ENCODE measurements around a stretch of chr20.

DNA sequence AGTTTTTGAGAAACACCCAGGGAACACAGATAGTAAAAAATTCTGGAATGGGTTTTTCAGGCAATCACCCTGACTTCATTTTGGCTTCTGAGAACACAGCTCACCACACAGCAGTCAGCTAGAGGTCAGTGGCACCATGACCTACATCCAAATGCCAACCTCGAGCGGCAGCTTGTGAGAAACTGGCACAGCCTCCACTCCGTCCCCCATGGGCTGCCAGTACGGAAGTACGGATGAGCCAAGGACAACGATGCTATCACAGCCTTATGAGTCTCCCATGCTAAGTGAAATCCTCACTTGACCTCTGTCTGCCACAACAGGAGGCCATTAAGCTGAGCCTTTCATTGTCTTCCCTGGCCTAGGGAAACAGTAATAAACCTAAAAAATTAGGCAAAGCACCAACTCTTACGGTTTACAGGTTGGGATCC lies 32.0 kb downstream of the KIF16B start:
- PRO-cap, 2 experiments, result no peak in any of the 2 experiments

GRCh38 chr20:16575391-16575915 lies 2.2 kb upstream of the KIF16B start:
- PRO-cap, 2 experiments, result no peak in any of the 2 experiments

DNA sequence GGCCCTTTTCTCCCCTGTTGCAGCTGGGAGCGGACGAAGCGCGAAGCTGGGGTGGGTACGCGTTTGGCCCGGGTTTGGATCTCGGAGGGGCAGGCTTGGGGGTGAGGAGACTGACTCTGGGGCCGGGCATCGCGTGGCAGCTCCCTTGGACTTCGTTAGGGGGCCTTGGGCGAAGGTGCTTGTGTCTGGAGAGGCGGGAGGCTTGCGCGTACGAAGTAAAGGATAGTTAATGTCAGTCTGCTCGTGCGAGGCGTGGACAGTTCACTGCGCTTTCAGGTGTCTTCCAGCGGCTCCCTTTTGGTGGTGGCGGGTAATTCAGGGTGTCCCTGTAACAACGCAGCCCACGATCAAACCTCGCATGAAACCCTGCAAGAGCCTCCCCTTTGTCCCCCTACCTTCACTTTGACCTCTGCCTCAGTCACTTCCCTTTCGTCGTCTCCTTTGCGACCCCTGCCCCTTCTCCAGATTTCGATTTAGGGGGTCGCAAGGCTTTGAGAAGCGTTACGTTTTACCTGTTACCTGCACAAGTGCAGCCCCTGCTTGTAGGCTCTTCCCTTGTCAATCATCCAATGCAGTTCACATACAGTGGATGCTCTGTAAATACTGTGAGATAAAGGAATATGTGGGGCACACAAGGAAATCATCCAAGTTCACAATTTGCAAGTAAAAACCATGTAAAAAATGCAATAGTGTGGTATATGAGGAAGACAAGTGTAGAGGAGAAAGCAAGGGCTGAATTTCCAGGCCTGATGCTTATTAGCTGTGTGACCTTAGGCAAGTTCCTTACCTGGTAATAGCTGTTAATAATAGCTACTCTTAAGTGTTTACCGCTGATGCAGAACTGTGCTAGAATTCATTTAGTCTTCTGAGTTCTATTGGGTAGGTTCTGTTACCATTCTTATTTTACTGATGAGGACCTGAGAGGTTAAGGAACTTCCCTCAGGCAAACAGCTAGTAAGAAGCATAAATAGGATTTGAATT lies 578 bp downstream of the SNRPB2 start:
- PRO-cap, 2 experiments, result peak in 2 of 2 experiments; most common plus-strand start position 592 of the sequence (in 1); most common minus-strand start position 571 of the sequence (in 2)

- PRO-cap, 2 experiments, result no peak in any of the 2 experiments
These were observed 220.3 kb upstream of the PCSK2 start for GRCh38 chr20:17006497-17006958.

DNA sequence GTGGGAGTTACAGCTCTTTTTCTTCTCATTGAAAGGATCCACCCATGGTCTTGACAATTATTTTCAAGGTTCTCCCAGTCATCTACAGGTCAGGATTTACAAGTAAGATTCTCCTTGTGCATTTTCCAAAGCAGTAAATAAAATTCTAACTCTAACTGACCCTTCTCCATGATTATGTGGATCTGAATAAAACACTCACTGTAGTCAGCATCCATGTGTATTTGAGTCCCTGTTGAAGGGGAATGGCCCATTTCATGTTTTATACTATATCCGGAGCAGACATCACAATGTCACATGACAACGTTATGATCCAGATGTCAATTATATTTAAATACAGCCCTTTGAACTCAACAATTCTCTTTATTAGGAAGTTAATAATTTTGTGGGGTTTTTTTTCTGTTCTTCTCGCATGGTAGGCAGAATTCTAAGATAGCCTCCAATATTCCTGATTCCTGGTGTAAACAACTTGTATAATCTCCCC lies 180.5 kb upstream of the PCSK2 start:
- PRO-cap, 2 experiments, result no peak in any of the 2 experiments

DNA sequence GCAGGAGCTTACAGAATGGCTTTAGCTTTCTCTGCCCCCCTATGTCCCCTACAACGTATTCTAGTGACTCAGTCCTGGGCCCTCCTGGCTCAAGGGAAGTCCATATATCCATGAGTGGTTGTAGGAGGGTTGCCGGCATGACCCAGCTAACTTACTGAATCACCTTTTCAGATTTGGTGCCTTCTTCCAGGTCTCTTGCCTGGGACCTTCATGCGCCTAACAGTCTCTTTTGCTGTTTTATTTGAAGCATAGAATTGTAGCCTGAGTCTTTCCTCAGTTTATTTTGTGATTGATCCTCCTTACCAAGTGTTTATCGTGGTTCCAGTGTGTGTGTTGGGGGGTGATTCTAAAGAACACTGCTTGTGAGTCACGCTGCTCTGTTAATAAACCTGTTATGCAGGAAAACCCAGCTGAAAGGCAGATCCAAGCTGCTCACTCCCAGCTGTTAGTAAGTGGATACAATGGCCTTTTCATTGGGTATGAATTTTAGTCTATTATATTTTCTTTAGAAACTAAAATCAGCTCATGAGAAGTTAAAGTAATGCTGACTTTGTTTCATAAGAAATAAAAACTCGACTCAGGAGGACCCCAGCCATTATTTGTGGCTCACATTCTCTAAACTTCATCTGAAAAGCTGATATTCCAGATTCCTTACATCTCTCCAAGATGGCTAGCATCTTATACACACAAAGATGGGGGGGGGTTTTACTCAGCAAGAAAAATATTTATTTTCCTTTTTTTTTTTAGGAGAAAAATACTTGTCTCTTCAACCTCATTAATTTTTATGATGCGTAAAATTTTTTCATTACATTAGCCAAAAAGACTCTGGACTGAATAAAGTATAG lies 12.2 kb upstream of the DSTN start:
- PRO-cap, 2 experiments, result no peak in any of the 2 experiments

DNA sequence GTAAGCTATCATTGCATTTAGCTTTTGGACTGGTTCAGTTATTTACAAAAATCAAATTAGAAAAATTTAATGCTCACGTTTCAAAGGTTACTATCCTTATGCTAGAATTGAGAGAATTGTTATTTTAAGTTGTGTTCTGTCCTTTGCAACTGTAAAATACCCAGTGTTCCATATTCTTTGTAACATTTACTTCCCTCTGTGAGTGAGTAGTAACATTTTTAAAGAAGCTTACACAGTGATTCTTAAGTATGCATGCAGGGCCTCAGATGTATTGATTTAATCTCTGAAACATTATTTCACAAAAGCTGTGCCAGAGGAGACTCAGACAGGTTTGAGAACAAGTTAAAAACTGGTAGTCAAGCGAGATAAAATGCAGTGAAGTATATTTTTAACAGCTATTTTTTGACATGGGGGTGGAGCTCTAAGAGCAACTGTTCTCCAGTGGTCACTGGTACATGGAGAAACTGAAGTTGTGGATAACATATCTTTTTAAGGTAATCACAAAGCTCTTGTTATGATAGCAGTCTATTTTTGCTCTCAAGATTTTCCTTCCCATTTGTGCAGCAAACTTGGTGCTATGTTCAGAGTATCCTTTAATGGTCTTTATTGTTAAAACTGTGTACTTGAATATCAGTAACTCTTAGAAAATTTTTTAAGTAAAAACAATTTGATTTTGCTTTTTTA lies 20.3 kb downstream of the DSTN start:
- PRO-cap, 2 experiments, result no peak in any of the 2 experiments

GRCh38 chr20:17611962-17613178 lies 42.5 kb downstream of the DSTN start:
- PRO-cap, 2 experiments, result peak in 2 of 2 experiments; most common plus-strand start chr20:17612678 (in 2); most common minus-strand start chr20:17612579 (in 2)

DNA sequence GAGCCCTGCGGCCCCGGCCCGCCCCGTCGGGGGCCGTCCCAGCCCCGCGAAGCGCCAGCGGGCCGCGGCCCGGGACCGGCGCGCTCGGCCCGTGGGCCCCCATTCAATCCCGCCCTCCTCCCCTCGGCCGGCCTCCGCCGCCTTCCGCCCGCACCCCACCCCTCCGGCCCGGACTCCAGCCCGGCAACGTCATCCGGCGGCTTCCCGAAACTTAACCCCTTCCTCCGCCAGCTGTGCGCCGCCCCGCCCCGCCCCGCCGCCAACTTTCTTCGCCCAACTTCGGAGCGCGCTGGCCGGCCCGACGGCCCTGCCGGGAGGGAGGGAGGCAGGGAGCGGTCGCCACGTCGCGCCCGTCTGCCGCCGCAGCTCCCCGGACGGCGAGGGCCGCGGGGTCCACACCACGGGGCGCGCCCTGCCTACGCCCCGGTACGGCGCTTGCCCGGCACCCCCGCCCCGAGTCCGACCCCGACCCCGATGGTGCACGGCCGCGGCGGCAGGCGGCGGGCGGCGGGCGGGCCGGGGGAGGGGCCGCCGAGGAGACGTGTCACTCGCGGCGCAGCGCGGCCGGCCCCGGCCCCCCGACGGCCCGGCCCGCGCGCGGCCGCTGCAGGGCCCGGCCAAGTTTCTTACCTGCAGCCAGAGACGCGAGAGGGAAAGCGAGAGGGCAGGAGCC lies 508 bp downstream of the RRBP1 start:
- PRO-cap, 2 experiments, result peak in 1 of 2 experiments; most common minus-strand start position 476 of the sequence (in 1)

DNA sequence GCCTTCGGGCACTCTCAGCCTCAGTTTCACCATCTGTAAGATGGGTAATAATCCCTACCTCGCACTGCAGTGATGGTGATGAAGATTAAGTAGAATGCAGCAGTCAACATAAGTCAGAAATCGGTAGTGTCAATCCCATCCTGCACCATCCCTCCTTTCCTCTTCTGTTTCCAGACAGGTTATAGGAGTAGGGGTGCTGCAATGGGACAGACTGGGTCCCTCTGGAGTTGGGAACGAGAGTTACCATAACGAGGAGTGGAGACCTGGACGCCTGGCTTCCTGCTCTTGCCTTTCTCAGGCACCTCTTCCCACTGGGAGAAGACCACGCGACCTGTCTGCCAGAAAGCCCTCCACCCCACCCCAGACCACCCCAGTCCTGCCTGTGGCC lies 99.1 kb downstream of the SNX5 start:
- PRO-cap, 2 experiments, result no peak in any of the 2 experiments

- PRO-cap, 2 experiments, result no peak in any of the 2 experiments
These were observed 3.8 kb downstream of the SNX5 start for GRCh38 chr20:17964357-17965659.

- PRO-cap, 2 experiments, result no peak in any of the 2 experiments
These were observed 20.6 kb upstream of the ZNF133 start for GRCh38 chr20:18267626-18268203.

DNA sequence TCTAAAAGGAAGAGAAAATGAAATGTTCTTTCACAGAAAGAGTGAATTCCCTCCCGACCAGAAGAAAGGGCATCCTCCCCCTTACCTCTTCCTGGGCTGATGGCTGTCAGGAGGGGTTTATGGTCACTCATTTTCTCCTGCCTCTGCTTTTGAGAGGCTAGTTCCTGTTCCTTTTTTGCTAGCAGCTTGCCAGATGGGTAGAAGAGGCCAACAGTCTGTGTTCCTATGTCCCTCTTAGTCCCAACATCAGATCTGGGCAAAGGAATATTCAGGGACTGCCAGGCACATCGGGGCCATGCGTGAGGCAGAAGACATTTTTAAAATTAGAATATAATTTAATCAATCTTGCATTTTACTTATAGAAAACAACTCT lies 54.3 kb downstream of the DZANK1 start:
- PRO-cap, 2 experiments, result no peak in any of the 2 experiments

GRCh38 chr20:19239927-19240452 lies 27.5 kb downstream of the SLC24A3 start:
- PRO-cap, 2 experiments, result no peak in any of the 2 experiments

DNA sequence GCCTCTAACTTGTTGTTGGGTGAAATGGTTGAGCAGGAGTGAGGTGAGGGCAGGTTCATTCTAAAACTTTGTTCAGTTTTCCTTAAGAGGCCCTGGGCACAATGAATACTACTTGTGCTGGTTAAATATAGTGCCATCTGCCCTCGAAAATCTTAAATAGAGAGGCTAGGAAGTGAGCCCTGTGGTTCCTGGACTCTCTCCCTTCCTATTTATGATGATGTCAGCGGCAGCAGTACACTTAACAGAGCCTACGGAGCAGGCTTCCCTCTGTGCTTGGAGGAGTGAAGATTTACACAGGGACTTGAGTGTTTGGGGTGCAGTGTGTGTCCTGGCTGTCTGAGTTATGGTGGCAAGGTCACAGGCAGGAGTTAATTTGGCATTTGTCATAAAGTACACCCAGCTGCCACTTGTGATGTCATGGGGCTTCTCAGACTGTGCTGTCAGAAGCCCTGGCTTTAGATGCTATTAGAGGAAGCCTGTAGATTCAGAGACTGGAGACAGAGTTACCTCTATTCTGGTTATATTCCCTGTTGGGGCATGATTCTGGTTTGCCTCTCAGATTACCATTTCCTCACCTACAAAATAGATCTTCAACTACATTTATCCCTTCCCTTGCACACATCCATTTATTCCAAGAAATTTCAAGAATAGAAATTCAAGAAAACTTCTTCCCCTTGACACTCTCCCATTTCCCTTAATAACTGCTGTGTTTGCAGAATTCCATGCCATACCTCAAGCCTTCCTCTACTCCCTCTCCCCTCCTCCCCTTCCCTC lies 72.0 kb downstream of the SLC24A3 start:
- PRO-cap, 2 experiments, result no peak in any of the 2 experiments

DNA sequence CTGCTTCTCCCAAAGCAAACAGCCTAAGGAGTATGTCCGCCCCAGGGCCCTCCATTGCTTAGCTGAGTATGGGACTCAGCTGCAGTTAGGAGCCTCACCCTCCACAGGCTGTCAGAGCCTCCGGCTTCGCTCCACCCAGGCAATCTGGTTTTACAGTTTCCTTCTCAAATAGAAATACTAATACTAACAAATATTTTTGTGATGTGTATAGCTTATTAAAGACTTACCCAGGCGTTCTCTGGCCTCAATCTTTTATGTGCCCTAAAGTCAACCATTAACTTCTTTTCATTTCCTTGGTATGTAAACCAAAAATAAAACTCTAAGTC lies 17.7 kb downstream of the RIN2 start:
- PRO-cap, 2 experiments, result no peak in any of the 2 experiments

- PRO-cap, 2 experiments, result no peak in any of the 2 experiments
These were observed 43.3 kb upstream of the NAA20 start for GRCh38 chr20:19973779-19974333.

GRCh38 chr20:20010342-20010759 lies 6.8 kb upstream of the NAA20 start:
- PRO-cap, 2 experiments, result no peak in any of the 2 experiments

DNA sequence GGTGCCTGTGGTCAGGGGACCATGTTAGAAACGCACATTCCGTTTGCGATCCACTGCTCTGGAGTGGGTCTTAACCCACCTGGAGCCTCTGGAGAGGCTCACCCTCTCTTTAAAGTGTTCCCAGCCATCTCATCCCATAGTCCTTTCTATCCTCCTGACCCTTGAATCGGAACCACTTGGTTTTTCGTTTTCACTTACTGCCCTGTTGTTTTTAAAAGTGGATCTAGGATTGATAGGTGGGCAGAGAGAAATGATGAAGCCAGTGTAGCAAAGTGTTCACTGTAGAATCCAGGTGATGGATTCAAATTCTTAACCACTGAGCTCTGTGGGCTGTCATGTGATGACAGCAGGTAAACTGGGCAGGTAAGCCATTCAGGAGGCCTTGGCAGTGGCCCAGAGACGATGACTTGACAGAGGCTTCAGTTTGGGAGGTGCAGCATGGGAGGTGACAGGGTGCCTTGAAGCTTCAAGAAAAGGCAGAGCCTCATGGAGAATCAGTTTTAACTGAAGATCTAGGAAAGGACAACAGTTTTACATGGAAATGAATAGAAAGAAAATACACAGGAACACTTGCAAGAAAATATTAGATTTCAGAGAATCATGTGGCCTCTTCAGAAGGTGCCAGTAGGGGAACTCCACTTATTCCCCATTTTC lies 1.9 kb downstream of the NAA20 start:
- PRO-cap, 2 experiments, result no peak in any of the 2 experiments

GRCh38 chr20:20073634-20074649 lies 21.6 kb downstream of the CFAP61 start:
- PRO-cap, 2 experiments, result no peak in any of the 2 experiments

Measured in cytotoxic T cell (primary cell).